HCT116 (cell line): ENCODE measurements around a stretch of chr21.

DNA sequence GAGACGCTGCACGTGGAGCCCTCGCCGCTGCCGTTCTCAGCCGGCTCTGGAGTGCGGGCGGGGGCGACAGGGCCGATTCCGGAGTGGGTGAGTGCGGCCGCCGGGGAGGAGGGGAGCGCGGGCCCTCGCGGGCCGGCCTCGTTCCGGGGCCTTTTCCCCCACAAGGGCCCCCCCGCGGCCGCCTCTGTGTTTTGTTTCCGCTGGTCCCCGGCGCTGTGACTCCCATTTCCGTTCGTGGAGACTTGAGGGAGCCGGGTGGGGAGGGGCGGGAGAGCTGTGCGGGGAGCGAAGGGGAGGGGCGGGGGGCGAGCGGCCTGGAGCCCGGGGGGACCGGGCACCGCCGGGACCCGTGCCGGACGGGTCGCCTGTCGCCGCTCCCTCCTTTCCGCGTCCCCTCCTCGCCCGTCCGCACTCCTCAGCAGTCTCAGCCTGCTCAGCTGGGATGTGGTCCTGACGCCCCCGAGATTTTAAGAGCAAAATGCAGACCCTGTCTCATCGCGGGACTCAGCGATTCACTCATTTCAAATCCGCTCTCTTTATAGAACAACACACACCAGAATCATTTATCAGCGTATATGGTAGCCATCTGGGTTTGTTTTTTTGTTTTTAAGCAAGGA, 828 bp downstream of the GABPA start:
- RRBS = 2% methylated on average over 24 of the region's 58 CpGs

DNA sequence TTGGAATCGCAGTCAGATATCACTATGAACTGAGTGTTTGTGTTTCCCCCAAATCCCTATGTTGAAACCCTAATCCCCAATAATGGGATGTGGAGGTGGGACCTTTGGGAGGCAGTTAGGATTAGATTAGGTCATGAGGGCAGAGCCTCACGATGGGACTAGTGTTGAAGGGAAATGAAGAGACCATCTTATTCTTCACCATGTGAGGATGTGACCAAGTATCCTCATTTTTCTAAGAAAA, 144.5 kb downstream of the GABPA start:
- RRBS = no CpG with 5 or more reads among the region's 2 CpGs

DNA sequence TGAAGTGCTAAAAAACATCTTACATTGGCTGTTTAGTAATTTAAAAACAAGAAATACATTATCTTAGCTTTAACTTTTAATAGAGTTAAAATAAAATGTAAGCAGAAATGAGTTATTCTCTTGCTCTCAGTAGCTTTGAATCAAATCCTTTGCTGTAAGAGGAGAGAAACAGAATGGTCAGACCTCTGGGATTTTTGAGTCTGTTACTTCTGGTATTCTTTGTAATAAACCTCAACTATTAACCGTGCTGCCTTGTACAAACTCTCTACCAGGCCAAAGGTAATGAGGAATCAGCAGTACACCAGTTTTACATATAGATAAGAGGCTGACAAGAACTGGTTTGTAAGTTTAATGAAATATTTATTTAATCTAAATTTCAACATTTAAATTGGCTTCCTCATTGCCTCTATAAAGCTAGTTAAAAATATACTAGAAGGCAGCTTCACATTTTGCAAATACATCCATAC, 172.7 kb downstream of the GABPA start:
- RRBS = no CpG with 5 or more reads among the region's 1 CpG

DNA sequence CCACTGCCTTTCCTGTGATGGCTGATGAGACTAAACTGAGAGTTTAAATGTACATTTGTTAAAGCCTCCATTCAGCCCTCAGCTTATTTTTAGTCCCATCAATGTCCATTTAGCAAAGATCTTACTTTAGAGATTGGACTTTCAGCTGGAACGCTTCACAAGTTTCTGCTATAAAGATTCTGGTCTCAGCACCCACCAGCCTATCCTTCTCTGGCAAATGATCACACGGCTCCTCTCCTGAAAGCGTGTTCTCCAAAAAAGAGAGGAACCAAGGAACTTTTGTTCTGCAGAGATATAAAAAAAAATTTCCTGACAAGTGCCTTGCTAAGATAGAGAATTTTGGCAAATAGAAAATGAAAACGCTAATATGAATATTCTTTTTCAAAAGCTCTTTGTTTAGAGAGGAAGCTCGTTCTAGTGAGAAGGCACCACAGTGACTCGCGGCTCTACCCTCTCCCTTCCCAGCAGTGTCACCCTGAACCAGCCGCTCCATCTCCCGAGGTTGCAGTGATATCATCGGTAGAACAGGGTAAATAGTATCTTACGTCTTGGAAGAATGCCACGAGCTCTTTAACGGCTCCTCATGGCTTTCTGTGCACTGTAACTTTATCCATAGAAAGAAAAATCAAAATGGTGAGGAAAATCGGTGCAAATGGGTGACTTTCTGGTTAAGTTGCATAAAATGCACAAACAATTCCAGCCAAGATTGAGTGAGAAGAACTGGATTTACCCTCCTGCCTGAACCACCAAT, 200.1 kb downstream of the APP start:
- RRBS = no CpG with 5 or more reads among the region's 14 CpGs

- RRBS = no CpG with 5 or more reads among the region's 2 CpGs
Observed at GRCh38 chr21:25975132-25975433, 195.5 kb downstream of the APP start.

DNA sequence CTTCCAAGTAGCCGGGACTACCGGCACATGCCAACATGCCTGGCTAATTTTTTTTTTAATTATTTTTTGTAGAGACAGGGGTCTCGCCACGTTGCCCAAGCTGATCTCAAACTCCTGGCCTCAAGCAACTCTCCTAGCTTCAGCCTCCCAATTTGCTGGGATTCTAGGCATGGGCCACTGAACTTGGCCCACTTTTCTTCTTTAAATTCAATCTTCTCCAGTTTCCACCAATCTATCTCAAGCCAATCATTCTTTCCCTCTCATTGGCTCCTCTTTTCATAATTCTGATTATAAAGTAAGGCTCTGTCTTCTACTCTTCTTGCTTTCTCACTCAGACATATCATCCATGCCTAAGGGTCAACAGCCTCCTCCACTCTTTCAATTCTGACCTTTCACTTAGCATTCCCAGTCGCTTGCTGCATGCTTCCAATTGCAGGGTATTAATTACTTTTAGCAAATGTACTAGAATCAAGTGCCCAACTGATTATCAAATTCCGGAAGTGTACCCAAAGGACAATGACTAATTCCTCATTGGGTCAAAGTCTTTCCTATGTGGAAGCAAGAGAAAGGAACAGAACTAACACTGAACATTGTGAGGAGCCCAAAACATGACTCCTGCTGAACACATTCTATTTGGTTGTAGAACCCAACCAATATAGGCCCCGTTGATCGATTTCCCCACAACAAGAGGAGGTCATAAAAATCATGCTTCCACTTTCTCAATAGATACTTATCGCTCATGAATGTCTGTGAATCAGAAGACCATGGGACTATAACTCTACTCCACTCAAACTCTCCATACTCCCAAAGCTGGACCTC, 101.9 kb downstream of the APP start:
- RRBS = no CpG with 5 or more reads among the region's 9 CpGs

DNA sequence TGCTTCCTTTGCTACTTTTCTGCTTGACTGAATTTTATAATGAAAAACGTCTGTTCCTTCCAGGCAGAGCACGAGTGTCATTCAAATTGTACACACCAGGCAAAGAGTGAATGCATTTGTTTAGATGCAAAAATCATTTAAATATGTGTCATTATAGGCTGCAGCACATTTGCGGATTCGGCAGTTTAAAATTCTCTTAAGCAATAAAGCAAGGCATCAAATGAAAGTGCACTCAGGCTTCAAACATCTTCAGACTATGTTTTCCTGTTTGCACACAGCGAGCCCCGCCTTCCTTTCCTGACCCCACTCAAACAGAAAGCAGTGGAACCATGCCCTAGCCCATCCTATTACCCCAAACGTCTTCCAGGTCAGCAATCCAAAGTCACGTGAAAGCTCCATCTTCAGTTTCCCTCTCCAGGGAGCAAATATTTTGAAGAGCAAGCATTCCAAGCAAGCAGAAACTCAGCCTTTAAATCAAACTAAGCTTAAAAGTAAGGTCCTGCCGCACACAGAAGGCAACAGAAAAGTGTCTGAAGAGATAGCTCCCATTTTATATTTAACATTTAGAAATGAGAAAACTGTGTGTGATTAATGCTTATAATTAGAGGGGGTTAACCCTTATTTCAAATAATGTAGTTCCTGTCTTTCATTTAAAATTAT, 99.5 kb downstream of the APP start:
- RRBS = no CpG with 5 or more reads among the region's 9 CpGs

- RRBS = no CpG with 5 or more reads among the region's 2 CpGs
Observed at GRCh38 chr21:26161159-26161789, 9.3 kb downstream of the APP start.

- RRBS = no CpG with 5 or more reads among the region's 4 CpGs
Observed at GRCh38 chr21:26405634-26406142, 167.4 kb downstream of the CYYR1 start.

- RRBS = no CpG with 5 or more reads among the region's 12 CpGs
Observed at GRCh38 chr21:26546565-26547395, 26.3 kb downstream of the CYYR1 start.

GRCh38 chr21:26801469-26802087, 43.6 kb downstream of the ADAMTS1 start:
- RRBS = no CpG with 5 or more reads among the region's 3 CpGs

DNA sequence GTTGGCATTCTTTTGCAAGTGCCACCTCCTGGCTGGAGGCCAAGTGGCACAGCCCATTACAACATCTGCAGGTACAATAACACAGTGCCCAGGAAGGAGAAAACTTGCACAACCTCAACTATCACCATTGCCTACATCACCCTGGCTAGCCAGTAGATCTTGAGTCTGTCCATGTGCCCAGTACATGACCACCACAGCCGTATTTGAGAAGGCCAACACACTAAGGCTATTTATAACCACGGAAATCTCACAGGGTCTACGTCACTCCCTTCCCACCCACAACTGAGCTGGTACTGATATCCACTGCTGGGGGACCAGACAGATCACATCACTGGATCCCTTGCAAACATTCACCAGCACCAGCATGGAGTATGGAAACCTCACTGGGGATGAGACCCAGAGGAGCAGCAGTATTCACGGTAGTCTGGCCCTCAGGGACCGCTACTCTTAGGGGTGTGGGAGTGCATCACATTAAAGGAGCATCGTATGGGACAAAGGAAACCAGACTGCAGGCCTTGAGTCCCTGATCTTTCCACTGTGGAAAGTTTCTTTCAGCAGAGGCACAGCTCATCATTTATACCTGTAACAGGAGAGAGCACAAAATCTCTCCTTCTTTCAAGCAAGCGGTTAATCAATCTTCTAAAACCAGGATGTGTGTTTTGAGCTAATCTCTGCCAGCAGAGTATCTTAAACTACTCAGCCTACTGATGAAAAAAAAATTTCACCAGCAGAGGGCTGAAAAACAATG, 11.4 kb downstream of the ADAMTS1 start:
- RRBS = no CpG with 5 or more reads among the region's 7 CpGs

GRCh38 chr21:26840194-26840706, 5.0 kb downstream of the ADAMTS1 start:
- RRBS = 88% methylated on average over 2 of the region's 10 CpGs

DNA sequence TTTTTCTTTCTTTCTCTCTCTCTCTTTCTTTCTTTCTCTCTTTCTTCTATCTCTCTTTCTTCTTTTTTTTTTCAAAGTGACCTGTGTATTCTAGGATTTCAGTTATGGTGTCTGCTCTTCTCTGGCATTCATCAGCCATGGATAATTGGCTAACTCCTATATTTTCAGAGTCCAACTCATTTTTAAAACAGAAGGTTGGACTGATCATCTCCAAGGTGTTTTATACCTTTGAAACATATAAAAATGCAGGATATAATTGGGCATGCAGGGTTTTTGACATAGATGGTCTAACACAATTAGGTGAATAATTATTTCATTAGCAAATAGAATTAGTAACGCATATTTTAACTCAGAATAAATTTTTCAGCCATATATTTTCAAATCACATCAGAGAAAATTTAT, 38.2 kb downstream of the ADAMTS5 start:
- RRBS = no CpG with 5 or more reads among the region's 1 CpG

DNA sequence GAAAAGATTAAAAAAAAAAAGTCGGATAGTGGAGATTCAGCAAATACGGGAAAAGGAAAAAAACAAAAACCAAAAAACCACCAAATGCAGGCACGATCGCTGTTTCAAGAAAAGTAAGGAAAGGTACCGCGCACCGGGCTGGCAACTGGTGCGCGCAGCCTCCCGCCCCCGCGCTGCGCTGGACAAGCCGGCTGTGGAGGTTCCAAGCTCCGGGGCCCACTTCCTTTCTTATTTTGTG, 320 bp downstream of the ADAMTS5 start:
- RRBS = 91% methylated on average over 8 of the region's 15 CpGs

DNA sequence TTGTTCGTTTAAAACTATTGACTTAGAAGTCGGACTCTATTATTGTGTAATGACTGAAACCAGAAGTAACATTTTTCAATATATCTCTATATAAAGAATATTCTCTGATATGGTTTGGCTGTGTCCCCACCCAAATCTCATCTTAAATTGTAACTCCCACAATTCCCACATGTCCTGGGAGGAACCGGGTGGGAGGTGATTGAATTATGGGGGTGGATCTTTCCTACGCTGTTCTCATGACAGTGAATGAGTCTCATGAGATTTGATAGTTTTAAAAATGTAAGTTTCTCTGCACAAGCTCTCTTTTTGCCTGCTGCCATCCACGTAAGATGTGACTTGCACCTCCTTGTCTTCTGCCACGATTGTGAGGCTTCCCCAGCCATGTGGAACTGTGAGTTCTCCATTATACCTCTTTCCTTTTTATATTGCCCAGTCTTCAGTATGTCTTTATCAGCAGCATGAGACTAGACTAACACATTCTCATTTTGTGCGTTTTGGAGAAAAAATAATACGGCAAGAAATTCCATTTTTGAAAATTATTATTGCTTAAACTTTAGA, 836.9 kb downstream of the N6AMT1 start:
- RRBS = no CpG with 5 or more reads among the region's 8 CpGs

- RRBS = no CpG with 5 or more reads among the region's 4 CpGs
Observed at GRCh38 chr21:28099250-28099698, 785.9 kb downstream of the N6AMT1 start.

DNA sequence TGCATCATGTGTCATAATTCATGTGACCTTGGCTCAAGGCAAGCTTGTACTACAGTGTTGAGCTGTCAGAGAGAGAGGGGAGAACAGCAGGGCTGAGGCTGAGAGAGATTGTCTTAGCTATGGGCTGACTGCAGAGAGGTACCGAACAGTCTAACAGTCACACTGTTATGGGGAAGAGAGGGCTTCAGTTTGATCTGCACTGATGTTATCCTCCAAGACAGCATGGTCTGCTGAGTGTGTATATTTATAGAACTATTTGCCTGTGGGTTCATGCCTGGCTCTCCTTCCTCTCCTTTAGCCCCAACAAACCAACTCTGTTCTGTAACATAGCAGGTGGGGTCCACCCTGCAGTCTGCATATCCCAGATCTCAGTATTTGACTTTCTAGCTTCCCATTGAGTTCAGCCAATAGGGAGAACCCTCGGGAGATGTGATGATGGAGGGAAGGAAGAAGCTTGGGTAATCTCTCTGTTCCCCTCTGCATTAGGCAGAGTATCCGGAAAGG, 411.2 kb downstream of the N6AMT1 start:
- RRBS = no CpG with 5 or more reads among the region's 3 CpGs